Right common carotid artery plus branches (tissue), 1 donor: ENCODE results near the genes PEX26 and PRODH.

- PRO-cap: no peak
Measured at GRCh38 chr22:11629610-11630731, 3898.0 kb upstream of the OR11H1 start.

- PRO-cap: no peak
Measured at GRCh38 chr22:16581876-16582135, 10.8 kb downstream of the CCT8L2 start.

DNA sequence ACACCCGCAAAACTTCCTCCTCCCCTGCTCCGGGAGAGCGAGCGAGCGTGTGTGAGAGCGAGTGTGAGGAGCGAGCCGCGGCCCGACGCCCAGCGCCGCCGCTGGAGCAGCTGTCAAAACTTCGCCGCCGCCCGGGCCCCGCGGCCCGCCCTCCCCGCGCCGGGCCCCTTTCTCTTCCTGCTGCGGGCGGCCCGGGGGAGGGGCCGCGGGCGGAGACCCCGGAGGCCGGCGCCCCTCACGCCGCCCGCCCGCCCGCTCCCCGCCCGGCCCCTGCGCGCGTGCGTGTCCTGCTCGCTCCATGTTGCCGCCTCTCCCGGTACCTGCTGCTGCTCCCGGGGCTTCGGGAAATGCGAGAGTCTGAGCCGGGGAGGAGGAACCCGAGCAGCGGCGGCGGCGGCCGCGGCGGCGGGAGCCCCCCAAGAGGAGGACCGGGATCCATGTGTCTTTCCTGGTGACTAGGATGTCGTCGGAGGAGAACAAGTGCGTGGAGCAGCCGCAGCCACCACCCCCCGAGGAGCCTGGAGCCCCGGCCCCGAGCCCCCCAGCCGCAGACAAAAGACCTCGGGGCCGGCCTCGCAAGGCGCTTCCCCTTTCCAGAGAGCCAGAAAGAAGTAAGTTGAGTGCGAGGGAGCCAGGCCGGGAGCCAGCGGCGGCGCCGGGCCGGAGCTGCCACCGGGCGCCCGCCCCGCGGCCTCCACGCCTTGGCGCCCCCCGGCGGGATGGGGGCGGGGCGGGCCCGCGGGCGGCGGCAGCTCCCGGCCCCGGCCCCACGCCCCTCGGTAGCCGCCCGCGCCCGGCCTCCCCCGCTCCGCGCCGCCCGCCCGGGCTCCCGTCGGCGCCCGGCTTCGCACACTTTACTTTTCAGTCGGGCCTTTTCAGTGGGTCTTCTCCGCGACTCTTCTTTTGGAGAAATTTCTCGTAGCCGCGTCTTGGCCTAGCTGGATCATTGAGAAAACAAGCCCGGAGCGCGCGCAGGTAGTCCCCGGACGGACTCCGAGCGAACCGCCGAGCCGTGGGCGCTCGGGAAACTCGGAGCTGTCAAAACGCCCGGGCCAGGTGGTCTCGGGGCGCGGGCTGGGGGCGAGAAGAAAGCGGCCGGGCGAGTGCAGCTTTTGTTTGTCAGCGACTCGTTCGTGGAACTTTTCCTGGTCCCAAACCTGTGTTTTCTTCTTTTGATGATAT lies 9.4 kb upstream of the CCT8L2 start:
- PRO-cap: bidirectional peak, plus-strand start at position 346 of the sequence, minus-strand start at position 142 of the sequence

DNA sequence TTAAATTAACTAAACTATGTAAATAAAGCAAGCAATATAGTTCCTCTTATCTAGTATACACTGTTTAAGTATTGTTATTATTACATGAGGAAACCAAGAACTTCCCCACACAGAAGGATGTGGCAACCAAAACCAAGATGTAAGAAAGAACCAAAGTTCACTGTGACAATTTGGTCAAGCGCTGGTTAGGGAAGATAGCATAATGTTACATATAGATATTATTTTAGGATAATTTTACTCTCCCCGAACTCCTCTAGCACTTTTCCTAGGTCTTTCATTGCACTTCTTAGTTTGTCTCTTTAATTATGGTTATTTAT lies 103.2 kb downstream of the XKR3 start:
- PRO-cap: no peak

- PRO-cap: no peak
Measured at GRCh38 chr22:17097474-17098025, 12.8 kb downstream of the IL17RA start.

DNA sequence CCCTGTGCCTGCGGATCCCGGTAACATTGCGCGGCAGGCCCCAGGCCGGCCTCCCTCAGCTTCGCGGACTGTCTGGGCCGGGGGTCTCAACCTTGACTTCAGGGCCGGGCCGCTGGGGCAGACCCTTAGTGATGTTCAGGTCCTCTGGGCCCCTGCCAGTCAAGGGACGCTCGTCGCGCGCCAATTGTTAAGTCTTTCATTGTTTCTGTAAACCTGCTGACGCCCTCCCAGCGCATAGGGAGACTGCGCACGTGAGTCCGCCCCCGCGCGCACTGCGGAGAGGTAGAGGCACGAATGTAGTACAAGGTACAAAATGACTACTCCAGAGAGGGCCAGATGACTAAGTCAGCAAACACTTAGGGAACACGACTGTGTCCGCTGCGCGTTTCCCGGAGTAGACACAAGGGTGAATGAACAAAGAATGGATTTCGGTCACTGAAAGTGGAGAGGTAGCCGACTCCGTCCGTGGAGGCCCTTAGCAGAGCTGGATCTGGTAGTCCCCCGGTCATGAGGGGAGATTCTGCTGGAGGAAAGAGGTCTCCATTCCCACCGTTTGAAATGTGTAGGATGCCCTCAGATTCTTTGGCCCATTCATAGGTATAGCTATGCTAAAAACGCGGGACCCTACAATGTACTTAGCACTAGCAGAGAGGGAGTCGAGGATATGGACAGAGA lies 592 bp upstream of the HDHD5 start:
- PRO-cap: no peak

GRCh38 chr22:17265573-17266041 lies 46.4 kb upstream of the ADA2 start:
- PRO-cap: no peak

- PRO-cap: no peak
Measured at GRCh38 chr22:17370454-17371598, 1.6 kb downstream of the CECR2 start.

GRCh38 chr22:17472234-17472568 lies 91.1 kb upstream of the SLC25A18 start:
- PRO-cap: no peak

GRCh38 chr22:17592060-17592618 lies 28.8 kb downstream of the SLC25A18 start:
- PRO-cap: no peak

DNA sequence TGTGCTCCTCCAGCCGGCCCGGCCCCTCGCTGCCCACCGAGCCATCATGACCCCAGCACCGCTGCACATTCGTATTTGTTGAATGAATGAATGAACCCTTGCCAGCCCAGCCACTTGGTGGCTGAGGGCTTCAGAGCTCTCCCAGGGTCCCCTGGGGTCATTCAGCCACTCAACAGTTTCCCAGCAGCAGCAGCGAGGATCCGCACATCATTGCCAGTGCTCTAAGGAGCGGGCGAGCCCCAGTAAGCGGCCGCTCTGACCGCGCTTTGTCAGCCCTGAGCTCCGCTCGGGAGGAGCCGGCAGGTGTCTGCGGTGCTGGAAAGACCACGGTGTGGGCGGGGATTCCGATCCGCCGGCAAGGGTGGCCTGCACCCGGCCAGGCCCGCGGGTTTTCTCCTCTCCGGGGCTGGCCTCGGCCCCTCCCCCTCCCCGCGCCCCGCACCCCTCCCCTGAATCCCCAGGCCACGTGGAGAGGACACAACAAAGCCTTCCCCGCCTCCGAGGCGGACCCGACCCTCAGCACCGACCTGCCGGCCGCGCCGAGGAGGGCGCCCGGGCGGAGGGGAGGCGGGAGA lies 561 bp downstream of the BID start:
- PRO-cap: no peak

DNA sequence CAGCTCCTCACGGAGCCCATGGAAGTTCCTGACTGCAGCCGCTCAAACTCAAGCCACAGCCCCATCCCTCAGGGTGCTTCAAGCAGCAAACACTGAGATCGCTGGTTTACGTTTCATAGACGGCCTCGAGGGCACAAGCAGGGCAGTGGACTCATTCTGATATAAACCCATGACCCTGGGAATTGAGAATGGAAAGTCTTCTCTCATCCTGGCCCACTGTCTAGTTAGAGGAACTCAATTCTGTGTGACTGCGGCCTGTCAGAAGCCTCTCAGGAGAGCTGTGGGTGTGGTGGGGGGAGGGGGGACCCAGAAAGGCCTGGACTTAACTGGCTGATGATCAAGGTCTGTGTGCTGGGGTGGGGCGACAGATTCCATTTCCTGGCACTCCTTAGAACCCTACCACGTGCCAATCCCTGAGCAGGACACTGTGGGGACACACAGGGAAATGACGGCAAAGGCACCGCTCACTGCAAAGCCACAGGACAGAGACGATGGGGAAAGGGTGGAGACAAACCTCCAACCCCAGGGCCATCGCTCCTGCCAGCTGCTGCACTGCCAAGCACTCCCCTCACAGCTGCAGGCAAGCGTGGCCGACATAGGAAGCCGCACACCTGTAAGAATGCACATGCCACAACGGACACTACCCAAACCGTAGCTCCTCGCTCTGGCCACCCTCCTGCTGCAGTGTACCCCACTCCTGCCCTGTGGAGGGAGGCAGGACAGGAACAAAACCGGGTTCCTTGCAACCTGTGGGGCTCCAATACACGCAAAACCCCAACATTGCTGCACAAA lies 58.4 kb upstream of the BID start:
- PRO-cap: no peak

- PRO-cap: no peak
Measured at GRCh38 chr22:17838331-17838890, 64.1 kb upstream of the BID start.

- PRO-cap: no peak
Measured at GRCh38 chr22:17924828-17925459, 99.4 kb downstream of the MICAL3 start.

DNA sequence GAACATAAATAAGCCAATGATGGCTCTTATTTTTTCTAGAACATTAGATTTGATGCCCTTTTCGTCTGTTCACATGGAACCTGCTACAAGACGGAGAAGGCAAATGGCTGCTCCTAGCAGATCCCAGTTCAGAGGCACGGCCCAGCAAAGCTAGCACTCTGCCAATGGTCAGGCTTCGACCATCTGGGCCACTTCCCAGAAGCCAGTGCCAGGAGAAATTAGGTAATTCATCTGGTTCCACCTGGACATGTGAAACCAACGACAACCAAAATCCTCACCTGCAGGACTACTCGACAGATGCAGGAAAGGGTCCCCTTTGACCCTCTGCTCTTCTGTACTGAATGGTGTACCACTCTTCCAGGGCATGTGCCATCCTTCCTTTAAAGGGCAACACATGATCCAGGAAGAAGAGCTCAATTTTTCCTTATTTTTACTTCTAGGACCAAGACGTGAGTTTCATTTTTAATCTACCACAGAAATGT lies 25.4 kb downstream of the MICAL3 start:
- PRO-cap: no peak

DNA sequence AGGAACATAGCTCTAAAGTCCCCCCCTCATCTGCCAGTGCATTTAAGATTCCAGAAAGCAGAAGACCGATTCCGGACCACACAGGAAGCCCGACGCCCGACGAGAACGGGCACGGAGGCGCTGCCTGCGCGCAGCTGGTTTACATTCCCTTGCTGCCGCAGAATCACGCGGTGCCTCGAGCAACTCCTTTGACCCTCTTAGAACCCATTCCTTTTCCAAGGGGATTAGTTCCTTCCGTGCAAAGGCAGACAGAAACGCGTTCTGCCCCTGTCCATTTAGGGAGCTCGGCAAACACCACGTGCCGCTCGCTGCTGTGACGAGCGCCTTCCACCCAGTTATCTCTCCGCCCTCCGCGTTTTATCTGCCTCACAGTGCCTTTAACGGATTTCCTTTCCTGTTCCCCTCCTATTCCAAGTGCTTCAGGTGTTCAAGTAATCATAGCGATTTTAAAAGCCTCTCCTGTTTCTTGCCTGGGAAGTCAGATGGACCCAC lies 24.1 kb upstream of the MICAL3 start:
- PRO-cap: bidirectional peak, plus-strand start at position 346 of the sequence, minus-strand start at position 199 of the sequence

DNA sequence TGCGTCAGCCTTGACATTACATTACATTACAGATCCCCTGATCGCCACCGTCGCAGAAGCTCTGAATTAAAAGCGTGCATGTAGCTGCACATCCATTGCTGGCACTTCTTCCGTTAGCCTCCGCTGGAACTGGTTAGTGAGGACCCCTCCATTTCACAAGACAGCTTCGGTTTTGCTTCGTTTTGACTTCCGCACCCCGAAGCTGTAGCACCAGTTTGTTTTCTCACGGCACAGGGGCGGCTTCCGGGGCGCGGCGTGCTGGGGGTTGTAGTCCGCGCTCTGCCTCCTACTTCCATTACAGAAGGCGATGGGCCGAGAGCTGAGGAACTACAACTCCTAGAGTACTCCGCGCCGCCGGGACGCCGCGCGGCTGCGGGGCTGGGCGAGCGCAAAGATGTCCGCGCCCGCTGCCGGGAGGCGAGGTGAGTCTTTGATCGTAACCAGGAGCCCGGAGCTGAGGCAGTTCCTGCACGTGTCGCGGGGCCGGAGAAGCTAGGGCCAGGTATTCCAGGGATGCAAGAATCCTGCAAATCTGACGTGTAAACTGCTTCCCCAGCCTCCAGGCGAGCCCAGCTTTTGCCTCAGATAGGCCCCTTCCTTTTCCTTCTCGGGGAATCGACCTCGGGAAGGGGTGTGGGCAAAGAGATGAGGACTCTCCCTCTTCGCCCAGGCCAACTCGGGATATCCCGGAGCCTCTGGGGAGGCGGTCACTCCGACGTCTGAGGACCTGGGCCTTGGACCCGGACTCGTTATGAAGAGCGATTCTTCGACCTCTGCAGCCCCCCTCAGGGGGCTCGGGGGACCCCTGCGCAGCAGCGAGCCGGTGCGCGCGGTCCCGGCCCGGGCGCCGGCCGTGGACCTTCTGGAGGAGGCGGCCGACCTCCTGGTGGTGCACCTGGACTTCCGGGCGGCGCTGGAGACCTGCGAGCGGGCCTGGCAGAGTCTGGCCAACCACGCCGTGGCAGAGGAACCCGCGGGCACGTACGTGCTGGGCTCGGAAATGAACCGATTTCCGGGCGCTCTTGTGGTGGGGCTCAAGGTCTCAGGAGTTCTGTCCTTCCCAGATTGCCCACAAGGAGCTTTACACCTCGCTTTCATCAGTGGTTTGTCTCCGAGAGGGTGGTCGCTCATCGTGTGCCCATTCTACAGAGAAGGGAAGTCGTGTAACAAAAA lies at the start of gene PEX26:
Gene PEX26, plus strand, starts transcription at position 365 of the 1,173 bp plus-strand sequence.
- PRO-cap: bidirectional peak, plus-strand start at position 373 of the sequence, minus-strand start at position 174 of the sequence

DNA sequence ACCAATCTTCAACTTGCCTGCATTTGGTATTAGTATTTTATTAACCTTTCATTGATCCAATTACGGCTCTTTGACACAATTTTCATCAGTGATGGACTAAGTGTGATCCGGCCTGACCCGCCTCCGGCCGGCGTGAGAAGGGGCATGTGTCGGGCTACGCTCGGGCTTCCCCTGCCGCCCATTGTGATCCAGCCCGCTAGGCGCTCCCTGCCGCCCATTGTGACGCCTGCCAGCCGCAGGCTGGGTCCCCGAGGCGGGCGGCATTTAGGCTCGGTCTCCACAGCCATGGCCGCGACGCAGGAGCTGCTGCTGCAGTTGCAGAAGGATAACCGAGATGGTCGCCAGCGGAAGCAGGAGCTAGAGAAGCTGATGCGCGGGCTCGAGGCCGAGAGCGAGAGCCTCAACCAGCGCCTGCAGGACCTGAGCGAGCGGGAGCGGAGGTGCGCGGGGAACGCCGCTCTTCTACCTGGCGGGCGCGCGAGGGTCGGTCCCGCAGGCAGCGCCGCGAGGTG lies 291 bp downstream of the TMEM191B start:
- PRO-cap: no peak

- PRO-cap: no peak
Measured at GRCh38 chr22:18528521-18529412, 1.2 kb downstream of the TMEM191B start.

GRCh38 chr22:18936000-18936511 lies at the start of gene PRODH:
TSS of gene PRODH (minus strand) at chr22:18936293.
- PRO-cap: no peak